ENCODE measurements around a stretch of chr7.

- PRO-cap: bidirectional peak, plus-strand start at chr7:75788469, minus-strand start at chr7:75788239
Observed at GRCh38 chr7:75788119-75788690, 16.2 kb upstream of the CCL26 start.

DNA sequence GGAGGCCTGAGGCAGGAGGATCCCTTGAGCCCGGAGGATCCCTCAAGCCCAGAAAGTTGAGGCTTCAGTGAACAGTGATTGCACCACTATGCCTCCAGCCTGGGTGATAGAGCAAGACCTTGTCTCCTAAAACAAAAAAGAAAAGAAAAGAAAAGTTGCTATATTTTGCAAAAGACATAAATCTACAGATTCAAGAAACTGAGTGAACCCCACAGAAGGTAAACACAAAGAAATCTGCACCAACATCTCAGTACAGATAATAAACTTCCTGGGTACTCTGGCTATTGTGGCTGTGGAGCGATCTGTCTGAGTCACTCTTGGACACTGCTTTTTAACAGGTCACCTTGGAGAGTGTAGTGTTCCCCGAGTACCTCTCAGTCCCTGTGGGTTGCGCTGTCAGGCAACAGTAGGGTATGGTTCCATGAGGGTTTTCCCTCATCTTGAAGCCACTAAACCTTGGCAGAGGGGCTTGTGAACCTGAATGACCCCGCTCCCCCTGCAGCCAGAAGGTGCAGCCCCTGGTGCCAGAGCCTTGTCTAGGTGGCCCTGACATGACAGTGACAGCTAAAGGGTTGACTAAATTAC is 30.3 kb downstream of the POR start:
- PRO-cap: no peak

DNA sequence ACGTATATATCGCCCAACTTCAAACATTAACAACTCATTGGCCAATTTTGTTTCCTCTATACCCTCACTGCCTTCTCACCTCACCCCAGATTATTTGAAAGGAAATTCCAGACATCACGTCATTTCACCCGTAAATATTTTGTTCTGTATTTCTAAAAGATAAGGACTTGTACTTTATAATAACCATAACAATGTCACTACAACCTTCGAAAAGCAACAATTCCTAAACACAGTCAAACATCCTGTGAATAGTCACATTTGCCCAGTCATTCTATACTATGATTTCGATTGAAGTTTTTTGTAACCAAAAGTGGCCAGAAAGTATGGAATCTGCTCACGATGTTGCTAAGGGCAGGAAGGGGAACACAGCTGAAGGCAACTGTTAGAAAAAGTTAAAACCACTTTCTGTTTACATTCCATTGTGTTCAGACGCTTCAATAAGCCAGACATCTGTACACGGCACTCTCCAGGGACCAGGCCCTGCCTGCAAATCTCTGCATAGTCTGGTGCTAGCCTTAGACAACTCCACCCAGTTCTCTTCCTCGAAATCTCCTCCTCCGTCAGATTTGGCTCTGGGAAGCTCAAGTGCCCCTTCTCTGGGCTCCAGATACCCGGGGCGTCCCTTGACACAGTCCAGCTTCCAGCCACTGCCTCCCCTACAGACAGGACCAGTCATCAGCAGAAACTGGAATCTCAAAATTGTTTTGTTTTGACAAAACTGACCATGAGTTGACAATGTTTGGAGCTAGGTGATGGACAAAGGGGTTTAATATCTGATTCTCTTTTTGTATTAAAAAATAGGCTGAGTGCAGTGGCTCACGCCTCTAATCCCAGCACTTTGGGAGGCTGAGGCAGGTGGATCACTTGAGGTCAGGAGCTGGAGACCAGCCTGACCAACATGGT is 17.1 kb upstream of the TMEM120A start:
- PRO-cap: no peak

DNA sequence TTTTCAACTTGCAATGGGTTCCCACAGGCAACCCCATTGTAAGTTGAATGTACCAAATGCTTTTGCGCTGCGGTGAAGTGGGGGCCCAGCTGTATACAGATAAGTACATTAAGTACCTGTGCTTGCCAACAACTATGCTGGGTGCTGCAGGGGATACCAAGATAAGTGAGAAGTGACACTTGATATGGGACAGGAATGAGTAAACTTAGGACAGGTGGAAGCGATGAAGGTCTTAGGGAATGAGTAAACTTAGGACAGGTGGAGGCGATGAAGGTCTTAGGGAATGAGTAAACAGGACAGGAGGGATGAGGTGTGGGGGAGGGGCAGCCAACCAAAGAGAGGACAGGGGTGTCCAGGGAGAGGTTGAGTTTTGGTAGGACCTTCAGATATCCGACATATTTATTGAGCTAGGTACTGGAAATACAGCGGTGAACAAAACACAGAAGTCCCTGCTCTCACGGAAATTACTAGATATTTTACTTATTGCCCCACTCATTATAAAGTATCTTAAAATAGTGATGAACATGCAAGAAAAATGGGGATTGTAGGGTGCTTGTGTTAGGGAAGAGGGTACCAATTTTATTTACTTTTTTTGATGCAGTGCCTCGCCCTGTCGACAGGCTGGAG is 1.5 kb downstream of the MDH2 start:
- PRO-cap: no peak

DNA sequence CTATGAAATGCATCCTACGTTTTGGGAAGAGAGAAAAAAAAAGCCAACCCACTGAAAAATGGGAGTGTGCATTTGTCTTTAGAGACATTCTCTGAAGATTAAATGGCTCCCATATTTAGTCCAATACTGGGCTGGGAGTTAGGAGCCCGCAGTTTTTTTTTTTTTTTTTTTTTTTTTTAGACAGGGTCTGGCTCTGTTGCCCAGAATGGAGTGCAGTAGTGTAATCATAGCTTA is 13.5 kb downstream of the SRRM3 start:
- PRO-cap: no peak

GRCh38 chr7:76281273-76281890 is 21.1 kb upstream of the HSPB1 start:
- PRO-cap: no peak

DNA sequence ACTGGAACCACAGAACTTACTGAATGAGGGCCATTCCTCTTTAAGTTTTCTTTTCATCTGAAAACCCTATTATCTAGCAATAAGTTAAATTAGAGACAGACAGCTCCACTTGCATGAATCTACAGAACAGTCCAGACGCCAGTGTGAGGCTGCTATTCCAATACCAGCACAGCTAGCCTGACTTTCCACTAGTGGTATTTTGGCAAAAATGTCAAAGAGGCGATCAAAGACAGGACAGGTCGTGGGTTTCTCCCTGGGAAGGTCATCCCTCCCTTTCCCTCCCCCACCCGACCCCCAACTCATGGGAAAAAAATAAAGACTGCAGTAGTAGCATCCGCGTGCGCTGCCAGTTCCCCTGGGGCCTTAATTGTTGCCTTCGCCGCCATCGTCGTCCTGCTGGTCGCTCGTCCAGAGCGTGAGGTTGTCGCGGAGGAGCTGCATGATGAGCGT is 26.8 kb downstream of the HSPB1 start:
- PRO-cap: no peak

- PRO-cap: no peak
Observed at GRCh38 chr7:76351216-76351910, 7.4 kb downstream of the YWHAG start.

- PRO-cap: bidirectional peak, plus-strand start at chr7:76358359, minus-strand start at chr7:76358494
Observed at GRCh38 chr7:76358107-76358387, 744 bp downstream of the YWHAG start.

GRCh38 chr7:76388992-76389917 is 20.2 kb downstream of the SSC4D start:
- PRO-cap: no peak

GRCh38 chr7:76511300-76511509 is 853 bp downstream of the UPK3B start:
- PRO-cap: no peak

DNA sequence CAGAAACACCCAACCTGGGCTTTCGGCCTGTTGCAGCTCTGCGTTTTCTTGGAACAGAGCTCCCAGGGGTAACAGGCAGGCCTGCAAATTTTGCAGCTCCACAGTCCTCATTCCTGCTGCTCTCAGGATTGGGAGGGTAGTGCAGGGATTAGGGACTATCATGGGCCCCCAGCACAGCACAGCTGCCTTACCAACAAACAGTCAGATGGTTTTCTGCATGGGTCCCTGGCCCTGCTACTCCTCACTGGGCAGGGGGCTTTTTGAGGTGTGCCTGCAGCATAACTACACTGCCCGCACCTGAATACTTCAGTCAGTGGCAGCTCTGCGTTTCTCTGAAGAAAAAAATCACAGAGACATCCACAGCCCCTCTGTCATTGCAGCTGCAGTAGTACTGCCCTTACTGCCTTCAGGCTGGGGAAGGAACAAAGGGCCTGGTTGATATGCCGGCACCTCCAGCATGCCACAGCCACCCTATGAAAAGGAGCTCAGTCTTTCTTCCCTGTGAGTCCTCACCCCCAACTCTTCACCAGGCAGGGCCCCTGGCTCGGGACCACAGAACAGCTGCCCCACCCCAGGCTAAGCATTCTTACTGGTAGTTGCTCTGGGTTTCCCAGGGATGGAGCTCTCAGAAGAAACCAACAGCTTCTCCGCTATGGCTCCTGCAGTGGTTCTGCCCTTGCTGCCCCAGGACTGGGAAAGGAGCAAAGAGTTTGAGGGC is 36.2 kb downstream of the POMZP3 start:
- PRO-cap: no peak

DNA sequence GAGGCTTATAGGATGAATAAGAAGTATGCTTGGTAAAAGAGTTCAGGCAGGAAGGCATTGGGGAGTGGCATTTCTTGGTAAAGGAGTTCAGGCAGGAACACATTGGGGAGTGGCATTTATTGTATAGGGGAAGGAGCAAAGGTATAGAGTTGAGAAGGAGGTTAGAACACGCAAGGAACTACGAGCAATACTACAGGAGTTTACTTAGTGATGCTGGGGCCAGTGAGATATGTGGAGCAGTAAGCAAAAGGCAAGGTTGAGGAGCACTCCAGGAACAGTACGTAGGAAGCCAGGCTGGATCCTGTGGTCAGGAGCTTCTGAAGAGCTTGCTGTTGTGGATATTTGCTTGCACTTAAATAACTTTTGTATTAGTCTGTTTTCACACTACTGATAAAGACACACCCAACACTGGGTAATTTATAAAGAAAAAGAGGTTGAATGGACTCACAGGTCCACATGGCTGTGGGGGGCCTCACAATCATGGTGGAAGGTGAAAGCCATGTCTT is 202.2 kb upstream of the POMZP3 start:
- PRO-cap: no peak

GRCh38 chr7:77009944-77010514 is 22.1 kb downstream of the SPDYE17 start:
- PRO-cap: bidirectional peak, plus-strand start at chr7:77010487, minus-strand start at chr7:77010285

DNA sequence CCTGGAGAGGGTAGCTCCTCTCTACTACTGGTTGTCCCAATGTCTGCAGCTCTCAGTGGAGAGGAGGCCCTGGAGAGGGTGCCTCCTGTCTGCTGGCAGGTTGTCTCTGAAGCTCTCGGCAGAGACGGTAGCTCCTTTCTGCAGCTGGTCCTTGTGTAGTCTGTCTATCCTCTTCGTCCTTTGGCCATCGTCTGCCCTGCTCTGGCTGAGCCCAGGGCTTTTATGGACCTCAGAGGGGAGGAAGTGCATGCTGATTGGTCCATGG is 4.1 kb downstream of the CCDC146 start:
- PRO-cap: unidirectional peak, minus-strand start at position 193 of the sequence

DNA sequence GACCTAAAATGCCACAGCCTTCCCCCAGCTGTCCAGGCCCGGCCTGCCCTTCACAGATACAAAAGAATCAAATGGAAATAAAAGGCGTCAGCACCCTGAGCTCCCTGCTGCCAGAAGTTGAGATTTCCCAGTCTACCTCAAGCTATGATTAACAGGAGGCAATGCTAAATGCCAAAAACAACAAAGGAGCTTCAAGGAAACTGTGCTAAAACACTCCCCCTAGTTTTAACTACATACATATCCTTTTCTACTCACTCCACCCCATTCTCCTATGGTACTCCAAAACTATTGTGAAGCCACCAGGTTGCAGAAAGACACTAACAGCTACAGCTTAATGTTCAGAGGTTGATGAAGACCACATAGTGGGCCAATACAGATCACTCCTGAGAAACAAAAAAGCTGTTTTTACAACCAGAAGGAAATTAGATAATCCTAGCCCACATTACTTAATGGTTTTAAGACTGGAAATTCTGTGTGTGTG is 67.6 kb downstream of the GSAP start:
- PRO-cap: no peak

GRCh38 chr7:77479355-77479882 is 57.7 kb upstream of the PTPN12 start:
- PRO-cap: no peak

- PRO-cap: no peak
Observed at GRCh38 chr7:77502250-77502693, 34.8 kb upstream of the PTPN12 start.

GRCh38 chr7:77547941-77548656 is 11.0 kb downstream of the PTPN12 start:
- PRO-cap: no peak

DNA sequence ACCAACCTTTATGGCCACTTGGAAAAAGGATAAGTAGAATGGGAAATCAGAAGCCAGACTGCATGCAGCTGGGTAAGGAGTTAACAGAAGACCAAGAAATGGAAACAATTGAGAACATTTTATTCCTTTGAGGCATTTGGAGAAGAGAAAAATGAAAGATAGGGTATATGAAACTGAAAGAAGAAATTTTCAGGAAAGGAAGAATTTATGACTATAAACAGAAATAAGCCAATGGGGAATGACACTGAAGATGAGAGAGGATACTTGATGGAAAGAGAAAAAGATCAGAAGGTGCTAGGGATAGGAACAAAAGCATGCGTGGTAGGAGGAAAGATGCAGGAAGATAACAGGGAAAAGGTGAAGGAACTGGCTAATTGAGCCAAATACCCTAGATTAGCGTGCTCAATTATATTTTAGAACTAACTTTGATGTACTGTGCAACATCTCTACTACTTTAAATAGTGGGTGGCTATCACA is 1.8 kb downstream of the TMEM60 start:
- PRO-cap: no peak